ENCODE measurements around the gene MRPS11.

DNA sequence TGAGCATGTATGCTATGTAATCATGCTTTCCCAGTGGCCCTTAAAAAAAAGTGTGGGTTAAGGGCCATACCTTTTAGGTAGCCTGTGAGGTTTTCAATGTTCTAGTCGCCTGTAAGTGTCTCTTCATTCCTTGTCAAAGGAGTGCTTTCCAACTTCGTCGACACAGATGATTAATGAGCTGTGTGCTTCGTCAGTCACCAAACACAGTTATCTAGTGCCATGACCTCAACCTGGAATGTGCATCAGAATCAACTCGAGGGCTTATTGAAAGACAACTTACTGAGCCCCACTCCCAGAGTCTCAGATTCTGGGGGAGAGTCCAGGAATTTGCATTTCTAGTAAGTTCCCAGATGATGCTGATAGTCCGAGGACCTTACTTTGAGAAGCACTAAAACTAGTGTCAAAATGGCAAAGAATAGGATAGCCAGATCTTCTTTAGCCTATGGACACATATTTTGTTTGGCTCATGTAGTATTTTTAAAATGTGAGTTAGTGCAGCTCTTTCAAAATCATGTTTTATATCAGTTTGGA, 86.0 kb downstream of the KLHL25 start:
- RRBS = no CpG with 5 or more reads among the region's 6 CpGs

GRCh38 chr15:85722436-85723451, 72.0 kb downstream of the KLHL25 start:
- RRBS = no CpG with 5 or more reads among the region's 4 CpGs

DNA sequence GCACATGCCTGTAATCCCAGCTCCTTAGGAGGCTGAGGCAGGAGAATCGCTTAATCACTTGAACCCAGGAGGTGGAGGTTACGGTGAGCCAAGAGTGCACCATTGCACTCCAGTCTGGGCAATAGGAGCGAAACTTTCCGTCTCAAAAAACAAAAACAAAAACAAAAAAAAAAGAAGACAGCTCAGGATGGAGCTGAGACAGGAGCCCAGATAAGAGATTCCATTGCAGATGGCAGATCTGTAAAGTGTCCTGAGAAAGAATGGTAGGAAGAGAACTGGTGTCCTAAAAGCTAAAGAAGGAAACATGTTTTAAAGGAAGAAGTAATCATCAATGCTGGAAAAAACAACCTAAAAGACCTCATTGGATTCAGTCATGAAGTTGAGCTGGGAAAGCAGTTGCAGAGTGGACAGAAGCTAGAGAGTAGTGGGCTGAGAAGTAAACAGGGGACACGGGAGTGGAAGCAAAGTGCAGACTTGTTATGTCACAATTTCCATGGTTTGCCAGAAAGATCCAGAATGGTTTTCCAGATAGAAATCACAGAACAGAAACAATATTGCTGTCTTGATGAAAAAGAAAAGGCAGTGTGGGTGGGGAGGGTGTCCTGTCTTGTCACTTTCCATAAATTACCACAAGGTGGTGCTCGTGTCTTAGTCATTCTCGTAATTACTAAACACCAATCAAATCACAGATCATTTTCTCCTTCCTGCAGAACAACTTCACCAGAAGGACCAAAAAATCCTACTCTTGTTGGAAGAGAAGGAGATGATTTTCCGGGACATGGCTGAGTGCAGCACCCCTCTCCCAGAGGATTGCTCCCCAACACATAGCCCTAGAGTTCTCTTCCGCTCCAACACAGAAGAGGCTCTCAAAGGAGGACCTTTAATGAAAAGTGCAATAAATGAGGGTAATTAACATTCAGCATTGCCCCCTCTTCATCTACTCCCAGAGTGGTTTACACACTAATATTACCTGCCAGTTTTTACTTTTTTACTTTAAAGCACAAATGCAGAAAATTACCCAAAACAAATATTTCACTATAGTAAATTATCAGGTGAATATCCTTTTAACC, 64.6 kb downstream of the KLHL25 start:
- RRBS = no CpG with 5 or more reads among the region's 9 CpGs

- RRBS = no CpG with 5 or more reads among the region's 13 CpGs
These were observed 22.0 kb downstream of the KLHL25 start for GRCh38 chr15:85772501-85773297.

- RRBS = no CpG with 5 or more reads among the region's 6 CpGs
These were observed 237.2 kb downstream of the AGBL1 start for GRCh38 chr15:86316736-86317423.

DNA sequence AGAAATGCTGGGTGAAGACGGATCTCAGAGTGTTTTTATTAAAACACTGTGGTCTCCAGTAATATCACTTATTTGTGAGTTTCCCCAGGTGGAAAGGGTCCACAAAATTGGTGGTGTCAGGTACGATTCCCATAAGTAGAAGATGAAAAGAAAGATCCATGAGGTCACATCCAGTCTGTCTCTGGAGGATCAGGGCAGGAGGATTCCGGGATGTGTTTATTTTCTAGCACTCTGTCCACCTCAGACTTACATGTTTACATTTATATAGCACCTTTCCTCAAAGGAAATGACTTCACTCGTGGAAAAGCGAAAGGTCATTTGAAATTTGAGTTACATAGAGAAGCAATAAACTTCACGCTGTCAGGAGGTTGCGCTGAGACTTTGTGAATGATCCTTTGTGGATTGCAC, 540.4 kb downstream of the AGBL1 start:
- RRBS = no CpG with 5 or more reads among the region's 7 CpGs

GRCh38 chr15:87902967-87903559, 353.5 kb downstream of the NTRK3 start:
- RRBS = 80% methylated on average over 1 of the region's 7 CpGs

- RRBS = 1% methylated on average over 11 of the region's 41 CpGs
These were observed at the start of gene MRPS11 for GRCh38 chr15:88467591-88468424. Gene MRPS11, plus strand, starts transcription at chr15:88467708.

- RRBS = no CpG with 5 or more reads among the region's 9 CpGs
These were observed 9.1 kb downstream of the MRPS11 start for GRCh38 chr15:88476441-88477194.

- RRBS = no CpG with 5 or more reads among the region's 13 CpGs
These were observed 915 bp downstream of the AEN start for GRCh38 chr15:88621858-88622651.

DNA sequence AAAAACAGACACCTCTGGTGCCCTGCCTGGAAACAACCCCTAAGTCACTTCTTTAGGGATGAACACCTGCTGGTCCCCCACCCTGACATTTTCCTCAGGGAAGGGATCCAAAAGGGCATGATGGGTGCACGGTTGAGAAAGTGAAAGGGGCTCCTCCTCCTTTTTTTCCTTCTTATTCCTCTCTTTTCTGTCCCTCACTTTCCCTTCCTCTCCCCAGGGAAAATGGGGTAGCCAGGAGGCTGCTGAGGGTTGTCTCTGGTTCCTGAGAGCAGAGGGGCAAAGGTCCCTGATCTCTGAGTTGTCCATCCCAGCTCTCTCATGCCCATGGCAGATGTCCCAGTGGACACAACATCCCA, 82.1 kb downstream of the ISG20 start:
- RRBS = no CpG with 5 or more reads among the region's 1 CpG

DNA sequence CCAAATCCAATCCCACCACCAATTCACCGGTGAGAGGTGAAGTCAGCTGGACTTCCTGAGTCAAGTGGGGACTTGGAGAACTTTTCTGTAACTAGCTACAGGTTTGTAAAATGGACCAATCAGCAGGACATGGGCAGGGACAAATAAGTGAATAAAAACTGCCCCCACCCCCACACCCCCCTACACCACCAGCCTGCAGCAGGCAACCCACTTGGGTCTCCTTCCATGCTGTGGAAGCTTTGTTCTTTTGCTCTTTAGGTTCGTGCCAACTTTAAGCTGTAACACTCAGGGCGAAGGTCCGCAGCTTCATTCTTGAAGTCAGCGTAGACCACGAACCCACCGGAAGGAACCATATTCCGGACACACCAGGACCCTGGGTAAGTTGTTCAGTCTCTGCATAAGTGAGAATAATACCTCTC, 80.8 kb upstream of the MFGE8 start:
- RRBS = no CpG with 5 or more reads among the region's 8 CpGs

- RRBS = 10% methylated on average over 4 of the region's 39 CpGs
These were observed 70.7 kb upstream of the ABHD2 start for GRCh38 chr15:89017288-89018246.

DNA sequence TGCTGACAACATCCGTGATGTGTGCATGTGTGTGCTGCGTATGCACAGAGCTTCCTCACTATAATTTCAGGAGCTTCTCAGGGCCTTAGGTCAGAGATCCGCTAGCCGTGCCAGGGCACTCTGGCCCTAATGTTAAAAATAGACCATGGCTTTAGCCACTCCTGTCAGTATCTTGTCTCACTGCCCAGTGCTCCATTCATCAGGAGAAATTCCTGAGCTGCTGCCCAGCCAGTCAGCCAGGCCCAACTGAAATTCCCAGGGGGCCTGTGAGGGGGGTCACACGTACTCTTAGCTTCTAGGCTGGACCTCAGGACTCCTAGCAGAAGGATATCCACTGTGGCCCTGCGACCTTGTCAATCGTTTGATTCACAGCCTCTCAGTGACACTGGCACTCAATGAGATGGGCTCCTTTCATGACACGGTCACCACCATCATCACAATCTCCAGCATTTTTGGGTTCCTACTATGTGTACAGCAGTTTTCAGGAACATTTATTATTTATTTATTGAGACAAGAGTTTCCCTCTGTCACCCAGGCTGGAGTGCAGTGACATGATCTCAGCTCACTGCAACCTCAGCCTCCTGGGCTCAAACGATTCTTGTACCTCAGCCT, 69.9 kb upstream of the ABHD2 start:
- RRBS = no CpG with 5 or more reads among the region's 9 CpGs

GRCh38 chr15:89040729-89041311, 47.4 kb upstream of the ABHD2 start:
- RRBS = no CpG with 5 or more reads among the region's 9 CpGs

- RRBS = no CpG with 5 or more reads among the region's 3 CpGs
These were observed 43.1 kb downstream of the ABHD2 start for GRCh38 chr15:89131203-89131853.

DNA sequence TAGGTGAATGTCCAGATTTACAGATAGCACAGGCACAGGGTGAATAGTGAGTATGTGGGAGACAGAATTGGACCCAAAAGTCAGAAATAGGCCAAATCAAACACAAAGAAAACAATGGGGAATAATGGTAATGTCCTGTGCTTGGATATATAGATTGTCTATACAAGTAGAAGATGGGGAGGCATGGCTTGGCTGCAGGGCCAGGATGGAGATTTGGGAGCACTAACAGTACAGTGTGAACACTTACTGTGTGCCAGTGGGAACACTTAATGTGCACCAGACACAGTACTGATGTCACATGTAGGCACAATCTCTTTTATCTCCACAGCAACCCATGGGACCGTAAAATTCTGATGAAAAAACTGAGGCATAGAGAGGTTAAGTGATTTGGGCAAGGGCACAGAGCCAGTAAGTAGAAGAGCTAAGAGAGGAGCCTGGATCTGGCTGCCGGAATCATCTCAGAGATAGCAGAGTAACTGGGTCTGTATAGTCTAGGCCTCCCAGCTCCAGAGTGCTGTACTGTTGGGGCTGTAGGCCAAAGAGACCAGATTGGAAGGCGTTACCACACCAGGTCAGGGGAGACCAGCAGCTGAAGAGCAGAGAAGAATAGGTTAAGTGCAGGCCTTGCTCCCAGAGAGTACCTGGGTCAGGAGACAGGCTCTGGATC, 63.4 kb downstream of the RLBP1 start:
- RRBS = no CpG with 5 or more reads among the region's 3 CpGs

- RRBS = no CpG with 5 or more reads among the region's 8 CpGs
These were observed 23.2 kb downstream of the POLG start for GRCh38 chr15:89311386-89311915.

GRCh38 chr15:89315434-89316337, 18.9 kb downstream of the POLG start:
- RRBS = no CpG with 5 or more reads among the region's 2 CpGs

- RRBS = no CpG with 5 or more reads among the region's 8 CpGs
These were observed 18.0 kb downstream of the POLG start for GRCh38 chr15:89316338-89317296.